Fibroblast of villous mesenchyme (primary cell): Measurements from ENCODE around the gene CACNA2D4.

DNA sequence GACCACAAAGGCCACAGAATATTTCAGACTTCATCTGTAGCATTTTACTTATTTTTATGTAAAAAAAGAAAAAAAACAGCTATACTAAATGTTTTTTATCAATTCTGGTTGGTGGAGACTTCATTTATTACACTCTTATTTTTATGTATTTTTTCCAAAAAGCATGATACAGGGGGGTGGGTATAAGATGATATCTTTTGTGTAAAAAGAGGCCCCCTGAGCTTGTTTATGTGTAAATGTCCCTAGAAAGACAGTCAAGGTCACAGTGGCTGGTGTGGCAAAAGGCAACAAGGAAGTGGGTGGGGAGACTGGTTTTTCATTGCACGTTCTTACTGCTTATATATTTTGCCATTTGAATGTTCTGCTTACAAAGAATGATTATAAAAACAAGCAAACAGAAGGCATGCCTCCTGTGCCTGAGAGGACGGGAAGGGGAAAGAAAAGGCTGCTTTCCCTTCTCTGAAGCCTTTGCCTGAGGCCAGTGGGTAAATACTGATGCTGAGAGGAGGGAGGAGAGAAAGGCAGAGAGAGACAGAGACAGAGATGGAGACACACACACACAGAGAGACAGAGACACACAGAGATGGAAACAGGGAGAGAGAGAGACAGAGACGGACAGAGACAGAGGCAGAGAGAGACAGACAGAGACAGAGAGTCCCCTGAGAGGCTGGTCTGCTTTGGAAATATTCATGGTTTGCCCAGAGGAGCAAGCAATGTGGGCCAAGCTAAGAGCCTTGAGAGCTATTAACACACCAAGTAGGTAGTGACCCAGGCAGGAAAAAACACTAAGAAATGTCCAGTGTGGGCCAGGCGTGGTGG lies 24.1 kb upstream of the ADIPOR2 start:
- CAGE, long polyA plus RNA: no peak

DNA sequence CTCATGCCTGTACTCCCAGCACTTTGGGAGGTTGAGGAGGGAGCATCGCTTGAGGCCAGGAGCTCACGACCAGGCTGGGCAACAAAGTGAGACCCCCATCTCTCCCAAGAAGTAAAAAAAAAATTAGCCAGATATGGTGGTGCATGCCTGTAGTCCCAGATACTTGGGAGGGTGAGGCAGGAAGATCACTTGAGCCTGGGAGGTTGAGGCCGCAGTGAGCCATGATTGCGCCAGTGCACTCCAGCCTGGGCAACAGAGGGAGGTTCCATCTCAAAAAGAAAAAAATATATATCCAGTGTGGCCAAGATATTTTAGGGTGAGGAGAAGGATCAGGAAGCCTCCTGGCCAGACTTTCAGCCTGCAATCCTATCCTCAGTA lies 23.5 kb upstream of the ADIPOR2 start:
- CAGE, long polyA plus RNA: no peak

DNA sequence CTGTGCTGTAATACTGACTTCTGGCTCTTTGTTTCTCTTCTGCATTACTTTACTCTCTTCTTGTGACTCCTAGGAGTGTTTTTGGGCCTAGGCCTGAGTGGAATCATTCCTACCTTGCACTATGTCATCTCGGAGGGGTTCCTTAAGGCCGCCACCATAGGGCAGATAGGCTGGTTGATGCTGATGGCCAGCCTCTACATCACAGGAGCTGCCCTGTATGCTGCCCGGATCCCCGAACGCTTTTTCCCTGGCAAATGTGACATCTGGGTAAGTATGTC lies 36.6 kb upstream of the LRTM2 start:
- CAGE, long polyA plus RNA: no peak

DNA sequence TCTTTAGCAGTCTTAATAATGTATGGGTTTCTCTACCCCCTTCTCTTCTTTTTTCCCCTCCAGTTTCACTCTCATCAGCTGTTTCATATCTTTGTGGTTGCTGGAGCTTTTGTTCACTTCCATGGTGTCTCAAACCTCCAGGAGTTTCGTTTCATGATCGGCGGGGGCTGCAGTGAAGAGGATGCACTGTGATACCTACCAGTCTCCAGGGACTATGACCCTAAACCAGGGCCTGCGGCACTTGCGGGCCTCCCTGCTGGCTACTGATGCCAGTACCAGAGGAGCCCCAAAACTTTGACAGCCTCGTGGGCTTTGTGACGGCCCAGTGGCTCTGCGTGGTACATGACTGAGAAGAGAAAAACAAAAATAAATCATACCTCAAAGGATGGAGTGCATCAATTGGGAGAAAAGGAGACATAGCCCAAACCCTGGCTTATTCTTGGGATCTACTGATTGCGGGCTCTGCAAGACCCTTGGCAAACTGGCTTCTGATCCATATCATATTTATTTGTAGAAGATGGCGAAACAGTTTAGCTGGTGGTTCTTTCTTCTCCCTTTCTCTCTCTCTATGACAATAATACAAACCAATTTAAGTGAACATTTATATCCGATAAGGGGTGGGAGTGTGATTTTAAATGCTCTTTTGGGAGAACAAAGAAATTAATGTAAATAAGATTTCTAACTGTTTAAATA lies 34.3 kb upstream of the LRTM2 start:
- CAGE, long polyA plus RNA: no peak

DNA sequence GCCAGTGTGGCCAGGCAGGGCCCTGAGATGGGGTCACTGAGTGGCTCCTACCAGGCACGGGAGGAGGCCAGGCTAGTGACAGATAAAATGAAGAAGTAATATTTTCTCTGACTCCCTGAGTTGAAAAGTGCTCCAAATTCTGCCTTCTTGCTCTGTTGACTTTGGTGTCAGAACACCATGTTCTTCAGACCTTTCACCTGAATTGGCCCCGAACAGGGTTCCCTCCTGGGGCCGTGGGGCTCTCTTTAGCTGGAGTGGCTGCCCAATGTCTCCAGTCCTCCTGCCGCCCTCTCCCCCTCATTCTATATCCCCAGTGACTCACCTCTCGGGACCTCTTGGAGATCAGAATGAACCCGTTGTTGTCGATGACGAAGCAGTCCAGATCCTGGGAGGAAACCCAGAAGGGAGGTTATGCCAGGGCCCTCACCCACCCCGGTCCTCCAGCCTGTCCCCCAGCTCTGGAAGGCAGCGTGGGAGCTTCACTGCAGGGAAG lies 10.4 kb upstream of the LRTM2 start:
- CAGE, long polyA plus RNA: no peak

GRCh38 chr12:1918412-1919112 lies at the start of gene CACNA2D4:
Gene CACNA2D4 (minus strand): TSS chr12:1918652.
- CAGE, long polyA plus RNA: no peak

DNA sequence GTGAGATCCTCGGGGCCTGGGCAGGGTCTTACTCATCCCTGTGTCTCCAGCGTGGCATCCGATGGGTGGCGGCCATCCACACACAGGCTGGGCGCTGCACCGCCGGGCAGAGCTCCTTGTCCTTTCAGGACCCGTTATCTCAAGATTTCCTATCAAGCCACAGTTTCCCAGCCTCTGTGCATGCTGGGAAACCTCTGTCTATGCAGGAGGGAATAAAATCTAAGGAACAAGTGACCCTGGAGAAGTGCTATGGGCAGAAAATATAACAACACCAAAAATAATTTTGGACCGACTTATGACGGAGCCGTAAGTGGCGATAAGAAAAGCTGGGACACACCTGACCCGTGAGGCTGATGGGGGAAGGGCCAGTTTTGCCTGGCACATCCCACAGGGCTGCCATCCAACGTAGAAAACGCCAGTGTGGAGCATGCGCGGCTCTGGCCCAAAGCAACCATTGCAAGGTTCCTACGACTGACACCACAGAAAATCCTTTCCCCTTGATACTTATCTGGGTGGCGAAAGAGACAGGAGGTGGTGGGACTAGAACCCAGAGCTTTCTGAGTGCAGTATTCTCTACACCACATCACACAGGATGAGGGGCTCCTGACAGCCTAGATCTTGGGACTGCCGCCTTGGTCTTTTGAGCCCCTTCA lies 17.1 kb upstream of the CACNA2D4 start:
- CAGE, long polyA plus RNA: no peak

DNA sequence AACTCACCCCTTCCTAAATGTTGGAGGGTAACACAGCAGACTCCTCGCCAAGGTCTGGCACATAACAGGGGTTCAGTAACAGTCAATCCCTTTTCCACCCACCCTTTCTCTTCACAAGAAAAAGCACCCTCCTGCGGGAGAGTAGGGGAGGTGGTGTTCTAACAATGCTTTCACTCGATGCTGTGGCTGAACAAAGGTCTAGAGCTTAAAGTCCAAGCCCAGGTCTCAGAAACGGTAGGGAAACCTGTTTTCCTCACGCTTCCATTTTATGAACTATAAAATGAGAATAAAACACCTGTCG lies 20.8 kb upstream of the CACNA2D4 start:
- CAGE, long polyA plus RNA: no peak

DNA sequence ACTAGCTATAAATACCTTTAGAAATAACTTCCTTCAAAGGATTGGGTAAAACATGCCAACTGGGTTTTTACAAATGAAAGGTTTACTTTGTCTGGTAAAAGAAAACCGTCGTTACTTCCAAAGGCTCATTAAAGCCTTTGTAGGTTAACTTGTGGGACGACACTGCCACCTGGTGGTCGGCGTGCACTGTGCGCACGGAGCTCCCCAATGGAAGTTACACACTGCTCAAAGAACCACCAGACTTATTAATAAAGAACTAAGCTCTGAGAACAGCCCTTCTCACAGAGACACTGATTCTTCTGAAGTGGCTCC lies 21.5 kb upstream of the CACNA2D4 start:
- CAGE, long polyA plus RNA: no peak

- CAGE, long polyA plus RNA: no peak
These were observed 21.8 kb downstream of the CACNA1C start for GRCh38 chr12:2074593-2075063.

- CAGE, long polyA plus RNA: no peak
These were observed 103.9 kb downstream of the CACNA1C start for GRCh38 chr12:2156500-2157216.

- CAGE, long polyA plus RNA: no peak
These were observed 249.4 kb downstream of the CACNA1C start for GRCh38 chr12:2302324-2302492.

DNA sequence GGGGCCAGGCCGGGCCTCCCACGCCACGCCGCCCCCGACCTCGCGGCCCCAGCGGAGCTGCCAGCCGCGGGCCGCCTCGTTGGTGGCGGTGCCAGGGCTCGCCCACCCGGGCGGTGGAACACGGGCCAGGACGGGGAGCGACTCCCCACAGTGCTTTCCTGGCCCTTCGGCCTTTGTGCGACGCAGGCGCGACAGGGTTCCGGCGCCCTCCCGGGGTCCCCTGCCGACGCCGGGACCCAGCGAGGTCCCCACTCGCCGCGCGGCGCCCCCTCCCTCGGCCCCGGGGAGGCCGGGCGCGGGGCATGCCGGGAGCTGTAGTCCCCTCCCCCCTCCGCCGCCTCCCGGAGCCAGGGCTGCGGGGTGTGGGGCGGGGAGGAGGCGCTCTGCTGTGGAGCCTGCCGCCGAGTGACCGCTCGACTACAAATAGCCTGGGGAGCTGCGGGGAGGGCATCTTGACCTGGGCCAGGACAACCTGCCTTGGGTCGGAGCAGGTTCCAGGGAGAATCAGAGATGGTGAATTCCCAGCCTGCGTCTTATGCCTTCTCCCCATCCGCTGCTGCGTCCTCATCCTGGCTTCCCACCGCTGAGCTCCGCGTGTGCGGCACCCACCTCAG lies 945 bp downstream of the FKBP4 start:
- CAGE, long polyA plus RNA: no peak

DNA sequence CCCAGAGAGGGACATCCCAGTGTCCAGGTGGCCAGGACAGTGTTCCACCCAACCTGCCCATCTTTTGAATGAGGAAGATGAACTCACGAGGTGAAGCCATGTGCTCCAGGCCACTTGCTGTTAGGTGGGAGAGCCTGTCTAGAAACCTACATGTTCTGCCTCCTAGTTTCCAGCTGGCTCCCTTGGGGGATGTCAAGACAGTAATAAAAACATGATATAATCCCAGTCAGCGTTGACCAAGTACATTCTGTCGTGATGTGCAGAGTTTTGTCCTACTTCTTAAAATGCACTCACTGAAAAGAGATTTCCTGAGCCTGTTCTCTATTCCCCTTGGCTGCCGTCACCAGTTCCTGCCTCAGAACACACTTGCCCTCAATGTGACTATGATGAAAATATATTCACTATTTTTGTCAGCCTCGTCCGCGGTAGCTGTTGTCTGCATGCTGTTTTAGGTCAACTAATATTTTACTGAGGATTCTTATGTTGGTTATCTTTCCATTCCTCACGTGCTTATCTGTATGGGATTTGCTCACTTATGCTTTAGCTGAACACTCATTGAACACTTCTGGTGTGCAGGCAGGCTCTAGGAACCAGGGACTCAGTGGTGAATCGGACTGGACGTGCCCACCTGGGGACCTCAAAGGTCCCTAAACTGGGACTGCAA lies 25.8 kb downstream of the TSPAN9 start:
- CAGE, long polyA plus RNA: no peak

- CAGE, long polyA plus RNA: no peak
These were observed 42.9 kb downstream of the TSPAN9 start for GRCh38 chr12:3119674-3120881.

- CAGE, long polyA plus RNA: no peak
These were observed 161.9 kb downstream of the TSPAN9 start for GRCh38 chr12:3239036-3239540.

GRCh38 chr12:3254937-3255736 lies 178.0 kb downstream of the TSPAN9 start:
- CAGE, long polyA plus RNA: no peak

- CAGE, long polyA plus RNA: no peak
These were observed 186.3 kb upstream of the PRMT8 start for GRCh38 chr12:3304377-3305414.

DNA sequence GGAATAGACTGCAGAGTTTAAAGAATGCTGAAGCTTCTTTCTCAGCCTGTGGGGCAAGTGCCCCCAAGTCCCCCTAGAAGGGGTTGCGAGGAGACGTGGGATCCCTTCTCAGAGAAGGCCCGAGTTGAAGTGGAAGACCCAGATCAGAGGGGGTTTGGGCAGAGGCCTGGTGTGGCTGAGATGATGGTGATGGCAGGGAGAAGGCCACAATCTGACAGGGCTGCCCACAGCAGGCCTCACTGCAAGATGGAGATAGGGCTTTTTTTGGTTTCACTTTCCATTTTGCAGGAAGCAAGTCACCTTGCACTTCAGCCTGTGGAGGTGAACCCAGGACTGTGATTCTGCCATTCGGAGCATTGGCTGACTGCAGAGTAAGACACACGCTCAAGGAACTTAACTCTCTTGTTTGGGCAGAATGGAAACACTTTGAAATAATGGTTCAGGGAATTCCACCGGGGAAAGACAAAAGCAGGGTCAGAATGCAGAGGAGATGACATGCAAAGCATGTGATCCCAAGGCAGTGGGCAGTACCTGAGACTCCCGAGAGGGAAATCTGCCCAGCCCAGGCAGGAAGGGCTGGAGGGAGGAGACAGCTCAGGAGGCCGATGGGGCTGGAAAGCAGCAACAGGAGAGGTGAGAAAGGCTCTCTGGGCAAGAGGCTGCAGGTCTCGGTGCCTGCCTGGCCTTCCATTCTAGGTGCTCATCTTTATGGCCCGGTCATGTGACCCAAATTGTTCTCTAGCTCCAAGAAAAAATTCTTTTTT lies 58.8 kb upstream of the PRMT8 start:
- CAGE, long polyA plus RNA: no peak

DNA sequence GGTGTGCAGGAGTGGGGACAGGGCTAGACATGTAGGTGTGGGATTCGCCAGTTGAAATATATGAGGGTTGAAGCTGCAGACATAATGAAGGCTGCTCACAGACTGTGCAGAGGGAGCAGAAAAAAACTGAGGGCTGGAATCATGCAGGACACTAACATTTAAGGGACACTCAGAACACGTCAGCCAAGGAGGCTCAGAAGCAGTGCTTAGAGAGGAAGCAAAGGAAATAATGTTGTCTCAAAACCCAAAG lies 16.5 kb downstream of the CRACR2A start:
- CAGE, long polyA plus RNA: no peak